Jejunum (tissue), 1 donor: ENCODE measurements around a stretch of chr6.

- PRO-cap: no peak
Observed at GRCh38 chr6:42995200-42995399, 10.7 kb downstream of the PPP2R5D start.

DNA sequence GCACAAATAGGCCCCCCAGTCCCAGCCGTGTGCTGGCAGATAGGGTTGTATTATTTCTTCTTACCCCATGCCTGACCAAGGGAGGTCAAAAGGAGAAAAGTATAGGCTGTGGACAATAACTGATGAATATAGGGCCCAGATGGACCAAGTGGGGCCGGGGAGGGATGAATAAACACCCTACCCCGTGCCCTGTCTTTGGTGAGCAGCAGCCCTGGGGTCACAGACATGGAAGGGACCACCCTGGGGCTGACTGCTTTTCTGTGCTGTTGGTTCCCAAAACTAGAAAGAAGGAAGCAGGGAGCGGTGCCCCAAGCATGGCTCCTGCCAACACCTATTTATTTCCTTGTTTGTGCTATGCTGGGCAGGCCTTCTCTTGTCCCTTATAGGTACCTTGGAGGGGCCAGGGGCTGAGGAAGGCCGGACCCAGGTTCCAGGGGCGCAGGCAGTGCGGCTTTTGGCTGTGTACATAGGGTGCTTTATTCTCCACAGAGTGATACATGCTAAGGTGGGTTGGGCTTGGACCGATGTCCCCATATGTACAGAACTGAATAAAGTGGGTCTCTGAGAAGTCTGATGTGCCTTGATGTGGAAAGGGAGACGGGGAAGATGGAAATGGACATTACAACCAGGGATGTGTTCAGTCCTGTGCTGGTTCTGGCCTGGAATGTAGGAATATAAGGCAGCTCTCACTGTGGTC is 1.8 kb downstream of the MEA1 start:
- PRO-cap: unidirectional peak, plus-strand start at position 404 of the sequence

DNA sequence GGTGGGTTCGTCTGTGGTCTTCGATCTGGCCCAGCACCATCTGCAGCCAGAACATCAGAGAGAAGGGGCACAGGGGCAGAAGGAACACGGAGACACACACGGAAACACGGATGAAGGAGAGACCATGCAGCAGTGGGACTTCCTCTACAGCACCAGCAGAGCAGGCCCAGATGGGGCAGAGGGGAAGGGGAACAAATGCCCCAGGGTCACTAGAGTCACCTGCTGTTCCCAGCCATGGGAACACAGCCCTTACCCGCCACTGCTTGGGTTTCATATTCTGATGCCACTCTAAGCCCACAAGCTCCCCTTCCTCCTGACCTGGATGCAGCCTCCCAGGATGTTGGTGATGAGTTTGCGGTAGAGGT is 7.1 kb downstream of the CUL7 start:
- PRO-cap: no peak

- PRO-cap: no peak
Observed at GRCh38 chr6:43062527-43063118, 3.2 kb downstream of the KLC4 start.

DNA sequence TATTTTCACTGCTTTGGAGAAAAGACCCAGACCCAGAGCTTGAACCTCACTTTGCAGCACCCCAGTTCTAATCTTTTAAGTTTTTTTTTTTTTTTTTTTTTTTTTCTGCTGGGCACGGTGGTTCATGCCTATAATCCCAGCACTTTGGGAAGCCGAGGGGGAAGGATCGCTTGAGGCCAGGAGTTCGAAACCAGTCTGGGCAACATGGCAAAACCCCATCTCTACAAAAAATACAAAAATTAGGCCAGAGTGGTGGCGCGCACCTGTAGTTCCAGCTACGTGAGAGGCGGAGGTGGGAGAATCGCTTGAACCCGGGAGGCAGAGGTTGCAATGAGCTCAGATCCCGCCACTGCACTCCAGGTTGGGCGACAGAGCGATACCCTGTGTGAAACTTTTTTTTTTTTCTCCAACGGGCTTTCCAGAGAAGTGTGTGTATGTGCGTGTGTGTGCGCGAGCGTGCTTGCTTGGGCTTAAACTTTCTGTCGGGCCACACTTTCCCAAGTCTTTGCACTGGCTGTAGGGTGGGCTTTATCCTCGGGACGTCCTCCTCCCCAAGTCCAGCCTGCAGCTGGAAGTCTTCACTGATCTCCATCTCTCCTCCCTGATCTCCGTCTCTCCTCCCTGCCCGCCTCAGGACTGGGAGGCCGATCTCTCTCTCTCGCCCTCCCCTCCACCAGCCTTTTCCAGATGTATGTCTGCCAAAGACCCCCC is 1.0 kb upstream of the SRF start:
- PRO-cap: no peak

- PRO-cap: no peak
Observed at GRCh38 chr6:43222947-43223506, 6.3 kb downstream of the DNPH1 start.

- PRO-cap: no peak
Observed at GRCh38 chr6:43262103-43262664, 18.9 kb downstream of the TTBK1 start.

DNA sequence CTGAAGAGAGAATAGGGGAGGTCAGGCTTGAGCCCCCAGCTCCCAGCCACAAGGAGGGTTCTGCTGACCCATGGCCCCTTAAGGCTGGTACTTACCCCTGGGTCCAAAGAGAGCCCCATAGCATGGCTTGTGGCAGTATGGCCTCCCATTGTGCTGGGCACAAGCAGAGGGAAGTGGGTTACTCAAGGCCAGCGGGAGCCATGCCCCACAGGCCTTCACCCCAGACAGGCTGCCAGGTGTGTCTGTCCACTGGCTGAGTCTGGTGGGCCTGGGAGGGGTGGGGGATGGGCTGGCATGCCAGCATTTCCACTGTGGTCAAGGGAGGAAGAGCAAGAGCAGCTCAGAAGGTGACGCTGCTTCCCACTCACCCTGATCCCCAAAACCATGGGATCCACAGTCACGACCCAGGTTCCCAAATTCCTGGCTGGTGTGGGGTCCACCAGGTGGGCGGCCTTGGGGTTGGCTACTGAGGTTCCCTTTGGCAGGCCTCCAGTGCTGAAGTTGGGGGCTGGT is 826 bp downstream of the CRIP3 start:
- PRO-cap: no peak

DNA sequence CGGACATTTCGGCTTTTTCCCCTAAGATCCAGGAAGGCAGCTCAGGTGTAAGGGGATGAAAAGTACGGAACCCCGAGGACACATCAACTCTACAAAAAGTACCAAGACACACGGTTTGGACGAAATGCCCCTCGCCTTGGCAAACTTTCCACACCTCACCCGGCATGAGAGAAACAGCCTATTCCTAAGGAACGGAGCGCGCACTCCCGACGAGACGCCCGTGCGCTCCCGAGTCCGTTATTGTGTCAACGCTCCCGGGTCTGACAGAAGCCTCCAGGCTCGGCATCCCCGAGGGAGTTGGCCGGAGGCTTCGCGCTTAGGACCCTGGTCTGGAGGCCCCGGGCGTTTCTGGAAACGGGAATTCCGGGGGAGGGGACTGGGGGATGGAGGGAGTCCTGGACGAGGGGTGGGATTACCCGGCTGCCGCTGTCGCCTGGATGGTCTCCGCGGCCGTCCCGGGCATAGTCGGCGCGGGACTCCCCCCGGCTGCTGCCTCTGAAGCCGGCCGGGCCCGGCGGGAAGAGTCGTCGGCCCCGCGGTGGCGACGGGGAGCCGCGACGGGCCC is 814 bp downstream of the ZNF318 start:
- PRO-cap: no peak

DNA sequence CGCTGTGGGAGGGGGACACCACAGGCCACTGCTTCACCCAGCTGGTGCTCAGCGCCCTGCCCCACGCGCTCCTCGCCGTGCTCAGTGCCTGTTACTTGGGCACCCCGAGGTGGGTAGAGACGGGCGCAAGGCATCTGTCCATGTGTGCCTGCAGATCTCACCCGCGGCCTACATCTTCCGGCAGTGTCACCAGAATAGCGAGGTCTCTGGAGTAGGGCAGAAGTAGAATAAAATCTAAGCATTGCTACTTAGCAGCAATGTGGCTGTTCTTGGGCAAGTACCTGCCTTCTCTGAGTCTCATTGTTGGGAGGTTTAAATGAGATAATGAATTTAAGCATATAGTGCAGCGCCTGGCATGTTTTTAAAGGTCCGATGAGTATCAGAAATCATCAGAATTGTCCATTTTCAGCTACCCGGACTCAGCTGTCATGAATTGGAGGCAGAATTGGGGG is 716 bp downstream of the ABCC10 start:
- PRO-cap: no peak

DNA sequence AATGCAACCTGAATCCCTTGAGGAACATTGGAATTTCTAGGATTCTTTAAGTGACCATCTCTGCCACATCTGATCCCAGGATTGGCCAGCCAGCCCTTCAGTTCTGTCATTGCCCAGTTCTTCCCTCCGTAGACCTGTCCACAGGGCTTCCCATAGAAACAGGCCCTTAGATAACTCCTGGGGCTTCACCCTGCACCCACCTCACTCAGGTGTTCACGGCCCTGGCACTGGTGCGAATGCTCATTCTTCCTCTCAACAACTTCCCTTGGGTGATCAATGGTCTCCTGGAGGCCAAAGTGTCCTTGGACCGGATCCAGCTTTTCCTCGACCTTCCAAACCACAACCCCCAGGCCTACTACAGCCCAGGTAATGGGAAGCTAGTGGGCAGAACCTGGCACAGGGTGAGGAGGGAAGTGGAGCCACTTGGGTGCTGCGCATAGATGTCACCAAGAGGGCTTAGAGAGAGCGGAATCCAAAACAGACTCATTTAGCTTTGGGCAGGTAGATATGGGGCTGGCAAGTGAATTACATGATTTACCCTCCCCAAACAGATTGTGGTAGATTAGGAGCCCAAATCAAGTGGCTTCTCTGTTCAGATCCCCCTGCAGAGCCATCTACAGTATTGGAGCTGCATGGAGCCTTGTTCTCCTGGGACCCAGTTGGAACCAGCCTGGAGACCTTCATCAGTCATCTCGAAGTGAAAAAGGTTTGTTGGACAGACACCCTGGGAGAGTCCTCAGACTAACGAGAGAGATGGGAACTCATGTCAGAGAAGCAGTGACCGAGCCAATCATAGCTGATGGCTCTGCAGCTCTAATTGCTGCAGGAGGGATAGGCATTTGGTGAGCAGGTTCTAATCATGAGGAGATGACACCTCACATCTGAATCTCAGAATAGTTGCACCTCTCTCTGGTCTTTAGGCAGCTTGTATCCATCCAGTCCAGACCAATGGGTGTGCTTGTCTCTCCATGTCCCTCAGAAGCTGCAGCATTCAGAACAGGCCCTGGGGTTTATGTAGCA is 8.5 kb downstream of the ABCC10 start:
- PRO-cap: no peak

- PRO-cap: no peak
Observed at GRCh38 chr6:43504514-43505636, 5.3 kb downstream of the LRRC73 start.

DNA sequence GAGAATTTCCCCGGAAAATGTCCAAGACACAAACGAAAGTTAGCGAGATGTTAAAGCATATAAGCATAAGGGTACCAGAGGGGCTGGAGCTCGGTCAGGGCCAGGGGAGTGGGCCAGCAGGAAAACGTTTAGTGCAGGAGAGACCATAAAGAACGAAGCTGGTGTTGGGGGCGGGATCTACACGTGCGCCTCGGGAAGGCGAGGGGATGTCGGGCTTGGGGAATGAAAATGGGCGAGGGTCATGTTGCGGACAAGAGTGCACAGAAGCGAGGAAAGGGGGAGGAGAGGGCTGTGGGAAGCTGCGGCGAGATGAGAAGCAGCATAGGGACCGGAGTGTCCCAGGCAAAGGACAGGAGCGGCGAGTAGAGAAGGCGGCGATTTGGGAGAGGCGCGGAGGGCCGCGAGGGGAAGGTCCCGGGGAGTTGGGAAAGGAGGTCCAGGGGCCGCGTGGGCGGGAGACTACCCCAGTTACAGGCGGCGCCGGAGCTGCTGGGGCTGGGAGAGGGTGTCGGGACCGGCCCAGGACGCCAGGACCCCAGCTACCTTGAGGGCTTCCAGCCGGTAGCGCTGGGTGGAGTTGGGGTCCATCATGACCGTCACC is 521 bp downstream of the XPO5 start:
- PRO-cap: no peak

DNA sequence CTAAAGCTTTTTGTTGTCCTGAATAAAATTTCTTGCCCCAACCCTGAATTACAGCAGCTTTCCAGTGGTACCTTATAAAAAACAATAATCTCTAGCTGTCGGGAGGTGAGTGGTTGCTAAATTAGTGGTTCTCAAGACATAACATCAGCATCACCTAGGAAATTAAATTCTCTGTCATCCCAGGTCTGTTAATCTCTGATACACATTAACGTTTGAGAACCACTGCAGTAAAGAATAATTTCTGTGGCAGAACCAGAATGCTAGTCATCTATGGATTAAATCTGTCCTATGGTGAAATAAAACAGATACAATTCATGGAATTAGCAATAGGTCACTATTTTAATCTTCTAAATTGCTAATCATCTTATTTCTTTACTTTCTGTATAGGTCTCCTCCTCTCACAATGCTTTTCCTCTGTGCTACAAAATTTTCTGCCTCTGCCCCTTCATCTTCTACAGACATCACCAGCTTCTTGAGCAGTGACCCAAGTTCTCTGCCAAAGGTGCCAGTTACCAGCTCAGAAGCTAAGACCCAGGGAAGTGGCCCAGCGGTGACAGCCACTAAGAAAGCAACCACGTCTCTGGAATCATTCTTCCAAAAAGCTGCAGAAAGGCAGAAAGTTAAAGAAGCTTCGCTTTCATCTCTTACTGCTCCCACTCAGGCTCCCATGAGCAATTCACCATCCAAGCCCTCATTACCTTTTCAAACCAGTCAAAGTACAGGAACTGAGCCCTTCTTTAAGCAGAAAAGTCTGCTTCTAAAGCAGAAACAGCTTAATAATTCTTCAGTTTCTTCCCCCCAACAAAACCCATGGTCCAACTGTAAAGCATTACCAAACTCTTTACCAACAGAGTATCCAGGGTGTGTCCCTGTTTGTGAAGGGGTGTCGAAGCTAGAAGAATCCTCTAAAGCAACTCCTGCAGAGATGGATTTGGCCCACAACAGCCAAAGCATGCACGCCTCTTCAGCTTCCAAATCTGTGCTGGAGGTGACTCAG is 15.5 kb downstream of the GTPBP2 start:
- PRO-cap: no peak

DNA sequence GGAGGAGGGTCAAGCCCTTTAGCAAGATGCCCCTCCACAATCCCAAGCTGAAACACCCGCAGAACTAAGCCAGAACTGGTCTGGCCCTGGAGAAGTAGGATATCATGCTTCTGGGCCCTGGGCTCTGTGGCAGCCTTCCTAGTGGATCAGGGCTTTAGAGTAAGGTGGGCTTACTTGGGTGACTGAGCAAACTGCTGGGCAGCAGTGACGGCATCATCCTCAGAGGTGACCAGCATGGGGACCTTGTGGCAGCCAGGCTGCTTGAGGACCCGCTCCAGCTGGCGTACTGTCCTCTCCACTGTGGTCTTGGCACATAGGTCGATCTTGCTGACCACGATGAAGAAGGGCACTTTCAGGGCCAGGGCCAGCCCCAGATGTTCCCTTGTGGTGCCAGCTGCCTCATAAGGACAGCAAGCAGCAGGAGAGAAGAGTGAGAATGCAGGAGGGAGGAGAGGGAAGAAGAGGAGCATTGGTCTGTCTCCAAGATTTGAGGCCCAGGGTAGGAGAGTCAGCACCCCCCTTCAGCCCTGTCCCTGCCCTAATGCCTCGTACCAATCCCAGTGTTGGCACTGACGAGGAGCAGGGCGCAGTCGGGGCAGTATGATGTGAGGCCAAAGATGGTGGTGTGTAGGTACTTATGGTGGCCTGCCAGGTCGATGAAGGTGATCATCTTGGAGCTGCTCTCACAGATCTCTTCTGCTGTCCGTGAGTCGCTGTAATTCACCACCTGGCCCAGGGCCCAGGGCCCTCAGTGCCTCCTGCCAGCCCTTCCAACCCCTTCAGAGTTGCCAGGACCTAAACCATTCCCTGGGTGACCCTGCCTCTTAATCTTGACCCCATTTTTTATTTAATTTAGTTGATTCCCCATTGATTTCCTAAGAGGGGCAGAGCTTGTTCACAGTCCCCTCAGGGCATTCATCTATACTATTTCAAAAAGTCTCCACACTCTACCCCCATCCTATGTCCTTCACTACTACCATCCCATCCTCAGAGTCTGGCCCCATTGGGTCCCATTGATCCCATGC is 4.4 kb downstream of the GTPBP2 start:
- PRO-cap: no peak

DNA sequence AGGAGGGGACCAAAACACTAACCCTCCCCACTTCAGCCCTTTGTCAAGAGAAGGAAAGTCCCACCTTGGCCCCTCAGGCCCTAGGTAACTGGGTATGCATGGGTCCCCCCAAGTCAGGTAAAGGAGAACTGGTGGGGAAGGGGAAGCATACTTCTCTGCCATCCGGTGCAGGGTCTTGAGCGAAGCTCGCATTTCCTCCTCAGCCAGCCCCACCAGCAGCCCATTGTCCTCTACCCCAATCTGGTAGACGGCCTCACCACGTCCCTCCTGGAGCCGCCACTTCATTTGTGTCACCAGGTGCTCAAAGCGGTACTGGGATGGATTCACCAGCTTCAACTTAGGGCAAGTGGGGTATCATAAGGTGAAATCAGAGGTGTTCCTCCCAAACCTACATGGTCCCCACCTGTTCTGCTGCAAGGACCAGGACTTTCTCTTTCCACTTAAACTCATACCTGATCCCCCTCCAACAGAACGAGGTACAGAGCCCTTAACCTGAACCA is 2.9 kb downstream of the GTPBP2 start:
- PRO-cap: no peak

DNA sequence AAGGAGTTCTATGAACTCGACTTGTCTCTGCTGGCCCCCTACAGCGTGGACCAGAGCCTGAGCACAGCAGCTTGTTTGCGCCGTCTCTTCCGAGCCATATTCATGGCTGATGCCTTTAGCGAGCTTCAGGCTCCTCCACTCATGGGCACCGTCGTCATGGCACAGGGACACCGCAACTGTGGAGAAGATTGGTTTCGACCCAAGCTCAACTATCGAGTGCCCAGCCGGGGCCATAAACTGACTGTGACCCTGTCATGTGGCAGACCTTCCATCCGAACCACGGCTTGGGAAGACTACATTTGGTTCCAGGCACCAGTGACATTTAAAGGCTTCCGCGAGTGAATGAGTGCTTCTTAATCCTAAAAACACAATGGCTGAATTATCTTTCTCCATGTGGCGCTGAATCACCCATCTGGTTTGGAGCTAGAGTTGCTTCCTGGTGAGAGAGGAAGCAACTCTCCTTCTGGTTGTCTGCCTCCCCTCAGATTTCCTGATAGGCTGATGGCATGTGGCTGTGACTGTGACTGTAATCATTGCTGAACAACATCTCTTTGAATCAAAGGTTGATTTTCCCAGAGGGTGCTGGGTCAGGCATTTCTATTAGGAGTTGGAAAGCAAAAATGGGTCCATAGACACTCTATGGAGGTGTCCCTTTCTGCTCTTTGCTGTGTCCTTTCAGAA is 4.5 kb upstream of the RSPH9 start:
- PRO-cap: no peak

- PRO-cap: no peak
Observed at GRCh38 chr6:43678342-43678858, 9.2 kb downstream of the MRPS18A start.

- PRO-cap: no peak
Observed at GRCh38 chr6:43737546-43738315, 32.3 kb upstream of the VEGFA start.

- PRO-cap: no peak
Observed at GRCh38 chr6:43741722-43742293, 28.2 kb upstream of the VEGFA start.